Epithelial cell of alveolus of lung (primary cell): ENCODE measurements around a stretch of chr12.

DNA sequence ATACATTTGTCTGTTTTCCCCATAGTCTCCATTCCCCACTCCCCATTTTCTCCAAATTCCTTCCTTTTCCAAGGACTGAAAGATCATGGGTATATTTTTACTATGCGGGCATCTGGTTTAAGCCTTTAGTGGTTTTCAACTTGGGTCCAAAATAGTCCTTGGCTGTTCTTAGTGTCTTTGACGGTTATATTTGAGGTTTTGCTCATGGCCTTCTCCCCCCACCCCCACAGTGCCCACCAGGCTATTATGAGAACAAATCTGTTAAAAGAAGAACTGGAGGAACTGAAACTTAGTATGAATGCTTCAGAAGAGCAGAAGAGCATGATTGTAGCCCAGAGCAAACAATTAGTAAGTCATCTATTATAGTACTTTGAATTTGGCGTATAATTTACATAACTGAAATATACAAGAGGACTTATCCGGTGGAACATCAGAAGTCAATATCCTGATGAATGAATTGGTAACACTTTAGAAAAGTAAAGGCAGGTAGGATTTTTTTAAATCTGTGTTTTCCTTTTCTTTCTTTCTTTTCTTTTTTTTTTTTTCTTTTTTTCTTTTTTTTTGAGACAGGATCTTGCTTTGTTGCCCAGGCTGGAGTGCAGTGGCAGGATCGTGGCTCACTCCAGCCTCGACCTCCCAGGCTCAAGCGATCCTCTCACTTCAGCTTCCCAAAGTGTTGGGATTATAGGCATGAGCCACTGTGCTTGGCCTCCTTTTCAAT lies 31.8 kb upstream of the IRAG2 start:
- RAMPAGE, long total RNA, result no peak
- RRBS, result no CpG with 5 or more reads among the region's 7 CpGs

DNA sequence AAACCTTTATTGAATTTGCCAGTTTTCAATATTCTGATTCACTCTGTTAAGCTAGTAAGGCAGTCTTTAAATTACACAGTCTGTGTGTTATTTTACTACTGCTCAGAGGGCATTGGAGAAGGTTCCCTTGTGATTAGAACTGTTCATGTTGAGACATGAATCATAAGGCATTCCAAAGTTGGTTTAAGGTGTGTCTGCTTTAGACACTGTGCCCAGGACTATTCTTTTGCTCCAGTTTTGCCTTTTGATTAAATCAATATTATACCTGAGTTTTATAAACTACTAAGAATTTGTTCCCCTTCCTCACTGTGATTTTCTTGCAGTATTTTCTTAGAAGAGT lies 1.6 kb downstream of the IRAG2 start:
- RAMPAGE, long total RNA, result no peak

GRCh38 chr12:25231604-25232193 lies 19.0 kb downstream of the KRAS start:
- RAMPAGE, long total RNA, result no peak
- RRBS, result no CpG with 5 or more reads among the region's 7 CpGs

DNA sequence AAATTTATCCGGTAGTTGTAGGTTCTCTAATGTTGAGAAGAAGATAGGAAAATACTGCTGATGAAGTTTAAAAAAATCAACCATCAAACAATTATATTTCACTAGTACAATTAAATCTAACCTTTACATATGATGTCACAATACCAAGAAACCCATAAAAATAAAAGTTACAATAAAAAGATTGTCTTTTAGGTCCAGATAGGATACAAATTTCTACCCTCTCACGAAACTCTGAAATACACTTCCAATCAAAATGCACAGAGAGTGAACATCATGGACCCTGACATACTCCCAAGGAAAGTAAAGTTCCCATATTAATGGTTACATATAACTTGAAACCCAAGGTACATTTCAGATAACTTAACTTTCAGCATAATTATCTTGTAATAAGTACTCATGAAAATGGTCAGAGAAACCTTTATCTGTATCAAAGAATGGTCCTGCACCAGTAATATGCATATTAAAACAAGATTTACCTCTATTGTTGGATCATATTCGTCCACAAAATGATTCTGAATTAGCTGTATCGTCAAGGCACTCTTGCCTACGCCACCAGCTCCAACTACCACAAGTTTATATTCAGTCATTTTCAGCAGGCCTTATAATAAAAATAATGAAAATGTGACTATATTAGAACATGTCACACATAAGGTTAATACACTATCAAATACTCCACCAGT lies 5.8 kb downstream of the KRAS start:
- RAMPAGE, long total RNA, result no peak
- RRBS, result no CpG with 5 or more reads among the region's 5 CpGs

GRCh38 chr12:25322655-25323024 lies 71.9 kb upstream of the KRAS start:
- RAMPAGE, long total RNA, result no peak
- RRBS, result no CpG with 5 or more reads among the region's 2 CpGs

DNA sequence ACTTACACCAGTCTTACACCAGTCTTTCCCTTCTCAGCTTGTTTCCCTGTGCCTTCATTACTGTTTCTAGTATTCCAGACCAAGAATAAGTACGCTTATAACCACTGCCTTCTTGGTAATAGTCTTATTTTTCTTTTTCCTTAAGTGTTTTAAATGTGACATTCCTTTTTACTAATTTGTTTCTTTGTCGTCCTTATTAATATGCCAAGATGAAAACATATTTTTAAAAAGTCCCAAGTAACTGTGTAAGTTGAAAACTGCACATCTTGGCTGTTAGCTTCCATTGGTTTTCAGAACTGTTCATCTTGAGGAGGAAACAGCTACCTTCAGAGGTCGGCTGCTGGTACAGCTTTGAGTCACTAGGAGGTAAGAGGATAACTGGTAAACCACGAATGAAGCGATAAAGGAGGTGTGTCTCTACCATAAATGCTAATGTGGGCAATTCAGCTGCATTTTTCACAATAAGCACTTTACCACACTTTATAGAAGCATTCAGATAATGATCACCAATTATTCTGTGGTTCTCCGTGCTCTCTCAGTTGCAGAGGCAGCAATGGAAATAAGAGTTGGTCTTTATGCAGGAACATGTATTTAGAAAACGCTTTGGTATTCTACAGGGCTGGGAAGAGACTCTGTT lies 137.4 kb upstream of the KRAS start:
- RAMPAGE, long total RNA, result no peak
- RRBS, result no CpG with 5 or more reads among the region's 7 CpGs

- RAMPAGE, long total RNA, result no peak
- RRBS, result no CpG with 5 or more reads among the region's 7 CpGs
Measured at GRCh38 chr12:25648377-25648971, 95.4 kb upstream of the LMNTD1 start.

- RAMPAGE, long total RNA, result no peak
- RRBS, result no CpG with 5 or more reads among the region's 15 CpGs
Measured at GRCh38 chr12:26064347-26065518, 60.1 kb downstream of the BHLHE41 start.

GRCh38 chr12:26156049-26156625 lies 31.3 kb upstream of the BHLHE41 start:
- RAMPAGE, long total RNA, result no peak
- RRBS, result no CpG with 5 or more reads among the region's 13 CpGs

- RAMPAGE, long total RNA, result no peak
- RRBS, result no CpG with 5 or more reads among the region's 7 CpGs
Measured at GRCh38 chr12:26286168-26286613, 90.8 kb downstream of the SSPN start.

DNA sequence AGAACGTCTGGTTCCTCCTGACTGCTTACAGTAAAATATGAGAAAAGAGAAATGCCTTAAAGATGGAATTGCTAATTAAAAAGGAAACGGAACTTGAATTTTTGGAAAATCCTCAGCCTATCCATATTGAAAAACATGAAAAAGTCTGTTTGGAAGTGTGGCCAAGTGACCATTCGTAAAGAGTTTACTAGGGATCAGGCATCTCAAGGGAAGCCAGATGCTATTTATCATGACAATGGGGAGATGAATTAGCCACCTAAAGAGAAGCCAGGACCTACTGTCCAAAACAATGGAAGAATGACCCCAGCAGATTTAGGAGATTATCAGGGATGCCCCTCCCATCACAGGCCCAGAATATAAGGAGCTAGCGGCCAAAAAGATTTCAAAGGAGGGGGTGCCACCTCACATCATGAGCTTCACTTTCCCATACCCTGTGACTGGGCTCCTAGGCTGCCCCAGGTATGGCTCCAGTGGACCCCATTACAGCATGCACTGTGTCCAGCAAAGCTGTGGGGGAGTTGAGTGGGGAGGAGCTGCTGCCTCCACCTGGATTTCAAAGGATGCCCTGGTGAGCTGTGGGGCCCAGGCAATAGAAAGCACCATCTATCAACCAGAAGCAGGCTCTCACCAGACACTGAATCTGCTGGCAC lies 189.1 kb downstream of the ITPR2 start:
- RAMPAGE, long total RNA, result no peak
- RRBS, result no CpG with 5 or more reads among the region's 4 CpGs

DNA sequence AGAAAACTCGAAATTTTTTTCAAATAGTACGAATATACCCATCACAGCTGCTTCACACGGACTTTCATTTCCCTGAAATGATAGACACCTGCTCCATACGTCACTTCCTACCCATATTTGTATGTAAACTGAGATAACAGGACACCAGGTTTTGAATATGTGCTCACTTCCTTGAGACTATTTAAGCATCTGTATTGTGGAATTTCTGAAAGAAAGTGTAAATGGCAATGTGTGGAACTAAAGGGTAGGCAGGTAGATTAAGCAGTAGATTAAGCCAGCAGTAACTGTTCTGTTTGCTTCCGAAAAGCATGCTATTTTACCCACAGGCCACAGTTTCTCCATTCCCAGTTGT lies 13.5 kb upstream of the ITPR2 start:
- RAMPAGE, long total RNA, result no peak
- RRBS, result no CpG with 5 or more reads among the region's 5 CpGs

GRCh38 chr12:27193550-27194581 lies 50.2 kb upstream of the STK38L start:
- RAMPAGE, long total RNA, result no peak
- RRBS, result no CpG with 5 or more reads among the region's 4 CpGs

DNA sequence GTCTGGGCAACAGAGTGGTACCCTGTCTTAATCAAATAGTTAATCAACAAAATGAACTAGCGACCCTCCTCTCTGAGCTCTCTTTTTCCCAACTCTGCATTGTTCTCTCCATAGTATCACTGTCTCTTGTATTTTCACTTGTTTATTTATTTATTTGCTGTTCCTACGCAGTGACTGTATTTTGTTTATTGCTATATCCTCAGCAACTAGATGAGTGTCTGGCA lies 37.9 kb downstream of the PPFIBP1 start:
- RAMPAGE, long total RNA, result no peak
- RRBS, result no CpG with 5 or more reads among the region's 2 CpGs

GRCh38 chr12:27970696-27971871 lies 1.4 kb downstream of the PTHLH start:
- RAMPAGE, long total RNA, result no peak
- RRBS, result 1% methylated on average over 4 of the region's 44 CpGs

GRCh38 chr12:28202636-28203233 lies 12.5 kb downstream of the CCDC91 start:
- RAMPAGE, long total RNA, result no peak

DNA sequence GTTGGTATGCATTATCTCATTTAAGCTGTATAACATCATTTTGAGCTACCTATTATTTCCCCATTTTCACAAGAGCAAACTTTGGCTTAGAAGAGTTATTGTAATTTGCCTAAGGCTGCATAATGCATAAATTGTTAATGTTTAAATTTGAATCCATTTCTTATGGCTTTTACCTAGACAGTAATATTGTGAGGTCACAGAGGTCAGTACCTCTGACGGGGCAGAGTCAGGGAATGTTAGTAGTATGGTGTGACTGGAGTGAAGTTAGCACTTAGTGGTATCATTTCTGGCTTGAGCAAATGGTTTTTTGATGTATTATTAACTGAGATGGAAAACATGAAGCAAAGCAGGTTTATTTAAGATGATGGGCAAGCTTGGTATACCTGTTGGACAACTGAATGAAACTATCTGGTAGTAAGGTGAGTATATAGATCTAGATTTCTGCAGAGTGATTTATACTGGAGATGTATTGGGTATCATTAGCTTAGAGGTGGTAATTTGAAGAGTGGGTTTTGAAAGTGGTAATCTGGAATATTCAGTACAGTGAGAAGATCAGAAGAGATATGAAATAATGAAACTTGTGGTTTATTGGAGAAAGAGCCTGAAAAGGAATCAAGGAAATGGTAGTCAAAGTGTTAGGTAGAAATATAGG lies 112.3 kb downstream of the CCDC91 start:
- RAMPAGE, long total RNA, result no peak
- RRBS, result no CpG with 5 or more reads among the region's 1 CpG

- RAMPAGE, long total RNA, result no peak
- RRBS, result no CpG with 5 or more reads among the region's 1 CpG
Measured at GRCh38 chr12:28998306-28998642, 150.8 kb upstream of the FAR2 start.

- RAMPAGE, long total RNA, result no peak
- RRBS, result no CpG with 5 or more reads among the region's 5 CpGs
Measured at GRCh38 chr12:29153040-29153842, 4.2 kb downstream of the FAR2 start.

GRCh38 chr12:29572519-29573478 lies 75.3 kb upstream of the OVCH1 start:
- RAMPAGE, long total RNA, result no peak
- RRBS, result no CpG with 5 or more reads among the region's 9 CpGs